Placental epithelial cell (primary cell): ENCODE data around the genes ECPAS and SNX30.

DNA sequence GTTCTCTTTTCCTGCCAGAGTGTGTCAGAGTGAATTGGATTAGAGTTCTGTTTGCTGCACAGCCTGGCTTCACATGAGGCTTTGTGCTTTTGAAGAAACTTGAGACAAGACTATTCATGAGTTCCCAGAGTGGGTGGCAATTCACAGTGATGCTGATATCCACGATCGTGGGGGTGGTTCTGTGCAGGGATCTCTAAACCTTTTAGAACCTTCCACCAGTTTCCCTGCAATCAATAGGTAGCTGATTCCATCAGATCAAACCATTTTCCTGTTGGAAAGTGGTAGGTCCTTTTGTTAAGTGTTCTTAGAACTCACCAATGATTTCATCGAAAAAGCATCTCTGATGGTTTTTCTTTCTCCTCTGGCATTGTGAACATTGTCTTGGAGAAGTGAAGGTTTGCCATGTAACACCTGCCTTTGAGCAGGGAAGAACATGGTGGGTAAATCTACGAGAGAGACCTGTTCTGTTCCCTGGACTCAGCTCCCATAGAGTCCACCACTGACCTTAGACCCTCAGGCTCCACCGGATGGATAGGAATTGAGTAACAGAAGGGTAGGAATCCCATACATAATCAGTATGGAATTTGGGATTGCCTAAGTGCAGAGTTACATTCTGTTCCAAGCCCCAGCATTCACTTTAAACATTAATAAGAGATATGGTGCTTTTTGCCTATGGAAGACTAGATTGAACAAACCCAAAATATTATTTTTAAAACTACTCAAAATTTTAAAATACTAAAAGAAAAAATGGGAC, 92.2 kb downstream of the C9orf152 start:
- CAGE, long polyA plus RNA, result no peak

DNA sequence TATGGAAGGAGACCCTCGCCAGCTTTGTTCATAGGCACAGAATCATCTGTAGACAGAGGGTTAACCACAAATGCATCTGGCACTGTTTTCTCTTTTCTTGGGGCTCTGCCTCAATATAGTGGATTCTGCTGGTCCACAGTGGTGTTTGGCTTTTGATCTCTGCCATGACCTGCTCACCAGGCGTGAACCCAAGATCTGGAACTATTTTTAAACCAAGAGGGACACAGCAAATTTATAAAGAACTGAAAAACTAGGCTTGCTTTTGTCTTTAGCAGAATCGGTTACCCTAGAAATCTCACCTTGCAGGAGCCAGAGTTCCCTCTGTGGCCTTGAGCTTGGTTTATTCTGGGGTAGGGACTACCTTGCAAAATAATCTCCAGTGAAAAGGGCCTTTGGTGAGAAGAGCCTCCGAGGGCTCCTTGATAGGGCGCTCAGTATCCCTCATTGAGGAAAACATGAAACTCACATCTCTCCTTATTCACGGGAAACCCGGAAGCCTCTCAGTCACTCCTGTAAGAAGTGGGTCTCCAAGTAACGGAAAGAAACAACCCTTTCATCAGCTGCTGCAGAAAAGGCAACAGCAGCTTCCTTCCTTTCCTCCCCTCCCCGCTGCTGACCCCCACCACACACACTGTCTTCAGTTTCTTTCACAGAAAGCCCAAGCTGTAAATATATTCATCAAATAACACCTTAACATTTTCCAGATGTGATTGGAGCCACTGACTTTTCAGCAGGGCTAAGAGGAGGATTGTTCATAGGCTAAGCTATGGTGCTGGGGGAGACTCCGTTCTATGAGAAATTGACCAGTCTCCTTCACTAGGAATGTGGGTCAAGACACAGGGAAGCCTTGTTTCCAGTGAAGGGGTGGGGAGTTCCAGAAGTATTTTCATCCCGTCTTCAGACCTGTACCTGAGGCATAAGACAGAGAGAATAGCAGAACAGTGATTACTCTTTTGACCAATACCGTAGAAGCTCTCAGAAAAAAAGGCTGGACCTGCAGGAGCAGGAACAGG, 81.5 kb downstream of the C9orf152 start:
- CAGE, long polyA plus RNA, result no peak

- CAGE, long polyA plus RNA, result no peak
These were observed 71.5 kb downstream of the C9orf152 start for GRCh38 chr9:110136088-110137242.

- CAGE, long polyA plus RNA, result no peak
These were observed 15.0 kb downstream of the C9orf152 start for GRCh38 chr9:110192871-110193371.

DNA sequence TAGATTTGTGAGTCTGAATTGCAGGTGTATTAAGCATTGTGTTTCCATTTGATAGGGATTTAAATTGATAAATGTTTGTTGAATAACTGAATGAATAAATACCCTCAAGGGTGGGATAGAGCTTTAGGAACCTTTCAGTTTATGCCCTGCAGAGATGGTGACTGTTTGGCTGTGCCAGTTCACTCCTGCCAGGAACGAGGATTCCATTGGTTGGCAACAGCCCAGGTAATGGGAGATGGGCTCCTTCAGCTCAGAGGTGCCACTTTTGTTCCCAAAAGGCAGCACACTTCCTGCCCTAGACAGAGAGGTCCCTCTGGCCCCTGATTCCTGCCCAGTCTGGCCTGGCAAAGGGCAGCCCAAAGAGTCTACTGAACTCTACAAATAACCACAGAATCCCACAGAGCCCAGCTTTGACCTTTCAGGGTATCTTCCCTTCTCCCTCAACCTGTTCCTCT, 1.6 kb downstream of the C9orf152 start:
- CAGE, long polyA plus RNA, result no peak

GRCh38 chr9:110445710-110446116, 108.0 kb upstream of the TXNDC8 start:
- CAGE, long polyA plus RNA, result no peak

- CAGE, long polyA plus RNA, result no peak
These were observed 13.0 kb upstream of the MUSK start for GRCh38 chr9:110655531-110656121.

GRCh38 chr9:111451555-111451921, 32.6 kb downstream of the ECPAS start:
- CAGE, long polyA plus RNA, result no peak

DNA sequence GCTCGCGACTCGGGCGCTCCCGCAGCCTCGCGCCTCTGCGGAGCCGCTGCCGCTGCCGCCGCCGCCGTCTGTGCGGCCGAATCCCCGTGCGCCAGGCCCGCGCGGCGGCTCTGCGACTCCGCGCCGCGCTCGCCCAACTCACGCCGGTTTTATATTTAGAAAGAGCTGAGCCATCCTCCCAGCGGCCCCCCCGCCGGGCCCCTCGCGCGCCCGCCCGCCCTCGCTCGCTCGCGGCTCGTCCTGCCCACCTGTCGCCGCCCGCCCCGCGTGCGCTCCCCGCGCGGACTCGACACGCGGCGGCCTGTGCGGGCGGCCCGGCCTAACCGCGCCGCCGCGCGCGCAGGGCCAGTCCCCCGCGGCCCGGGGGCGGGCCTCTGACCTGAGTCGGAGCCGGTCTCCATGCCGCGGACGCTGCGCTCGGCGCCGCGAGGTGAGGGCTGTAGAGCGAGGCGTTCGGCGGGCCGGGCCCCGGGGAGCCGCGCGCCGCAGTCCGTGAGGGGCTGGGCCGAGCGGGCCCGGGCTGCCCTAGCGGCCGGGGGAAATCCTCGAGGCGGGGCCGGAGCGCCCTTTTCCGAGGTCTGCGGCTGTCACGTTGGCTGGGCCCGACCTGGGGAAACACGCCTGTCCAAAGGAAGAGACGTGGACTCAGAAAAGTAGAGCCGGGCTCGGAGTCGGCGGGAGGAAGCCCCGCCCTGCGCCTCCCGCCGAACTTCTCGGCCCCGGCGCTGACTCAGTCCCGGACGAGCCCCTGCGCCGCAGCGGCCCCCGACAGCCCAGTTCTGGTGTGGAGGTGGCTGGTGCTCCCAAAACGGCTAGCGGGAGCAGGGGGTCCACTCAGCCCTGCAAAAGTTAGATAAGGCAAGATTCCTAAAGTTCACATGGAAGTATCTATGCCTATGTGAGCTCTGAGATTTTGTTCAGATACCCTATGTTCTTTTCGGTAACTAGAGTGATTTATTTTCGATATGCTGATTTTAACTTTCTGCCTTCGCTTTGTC, at the start of gene ECPAS:
Gene ECPAS (minus strand): TSS at position 647 of the 998 bp plus-strand sequence.
- CAGE, long polyA plus RNA, result no peak

GRCh38 chr9:111633179-111633979, 2.2 kb downstream of the DNAJC25 start:
- CAGE, long polyA plus RNA, result no peak

DNA sequence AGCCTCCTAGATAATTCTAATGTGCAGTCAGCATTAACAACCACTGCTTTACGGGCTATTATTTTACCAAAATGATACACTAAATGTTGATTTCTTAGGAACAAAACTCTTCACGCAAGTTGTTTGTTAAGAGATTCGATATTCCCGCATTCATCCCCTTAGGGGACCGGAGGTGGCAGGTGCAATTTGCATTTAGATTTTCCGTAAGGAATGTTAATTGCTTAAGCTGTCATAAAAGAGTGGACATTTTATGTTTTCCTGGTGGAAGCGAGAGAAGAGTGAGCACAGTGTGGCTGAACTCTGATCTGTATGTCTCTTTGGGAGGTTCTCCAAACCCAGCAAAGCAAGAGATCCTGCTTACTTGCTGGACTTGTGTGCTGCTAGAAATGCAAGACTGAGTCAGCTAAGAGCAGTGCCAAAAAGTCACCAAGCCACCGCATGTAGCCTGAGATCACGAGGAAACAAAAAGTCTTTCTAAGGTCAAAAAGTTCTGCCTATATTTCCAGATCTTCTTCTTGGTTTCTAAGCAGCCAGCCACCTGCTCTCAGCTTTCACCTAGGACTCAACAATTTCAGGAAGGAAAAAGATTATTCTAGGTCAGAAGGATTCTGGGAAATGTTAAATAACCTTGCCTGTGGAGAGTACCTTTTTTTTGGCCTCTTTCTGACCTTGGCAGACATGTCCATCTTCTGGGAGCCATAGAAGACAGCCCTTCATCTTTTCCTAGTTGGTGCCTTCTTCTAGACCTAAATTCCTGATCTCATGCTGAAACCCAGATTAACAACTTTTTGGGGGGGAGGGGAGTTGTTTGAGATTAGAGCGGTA, 77.8 kb downstream of the UGCG start:
- CAGE, long polyA plus RNA, result no peak

DNA sequence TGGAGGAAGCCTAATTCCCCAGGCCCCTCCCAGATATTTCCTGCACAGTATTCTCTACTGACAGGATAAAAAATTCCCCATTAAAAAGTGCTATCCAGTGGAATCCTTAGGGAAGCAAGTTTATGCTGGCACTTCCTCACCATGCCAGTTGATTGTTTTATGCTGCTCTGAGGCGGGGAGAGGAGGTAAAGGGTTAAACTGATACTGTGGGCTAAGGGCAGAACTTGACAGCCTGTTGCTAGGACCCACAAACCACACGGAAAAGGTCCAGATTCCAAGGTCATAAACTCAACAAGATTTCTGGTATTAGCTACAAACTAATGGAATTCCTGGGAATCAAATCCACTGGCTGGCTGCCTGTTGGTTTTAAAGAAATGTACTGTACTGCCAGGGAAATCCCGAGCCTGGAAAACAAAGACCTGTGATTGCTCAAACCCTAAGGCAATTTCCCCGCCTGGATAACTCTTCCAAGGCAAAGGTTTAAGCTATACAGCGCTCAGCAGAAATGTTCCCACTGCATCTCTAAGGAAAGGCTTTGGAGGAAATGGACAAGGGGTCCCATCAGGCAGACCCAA, 124.6 kb downstream of the SUSD1 start:
- CAGE, long polyA plus RNA, result no peak

- CAGE, long polyA plus RNA, result no peak
These were observed 88.8 kb downstream of the SUSD1 start for GRCh38 chr9:112086243-112086687.

DNA sequence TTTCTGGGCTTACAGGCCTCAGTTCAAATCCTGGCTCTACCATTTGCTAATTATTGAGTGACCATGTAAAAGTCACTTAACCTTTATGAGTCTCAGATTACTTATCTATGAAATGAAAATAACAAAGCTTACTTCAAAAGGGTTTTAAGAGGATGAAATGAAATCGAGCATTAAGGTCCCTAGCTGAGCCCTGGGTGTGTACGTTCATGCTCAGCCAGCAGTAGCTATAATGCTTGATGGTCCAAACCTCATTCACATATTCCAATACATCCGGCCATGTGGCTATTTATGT, 56.1 kb downstream of the SUSD1 start:
- CAGE, long polyA plus RNA, result no peak

DNA sequence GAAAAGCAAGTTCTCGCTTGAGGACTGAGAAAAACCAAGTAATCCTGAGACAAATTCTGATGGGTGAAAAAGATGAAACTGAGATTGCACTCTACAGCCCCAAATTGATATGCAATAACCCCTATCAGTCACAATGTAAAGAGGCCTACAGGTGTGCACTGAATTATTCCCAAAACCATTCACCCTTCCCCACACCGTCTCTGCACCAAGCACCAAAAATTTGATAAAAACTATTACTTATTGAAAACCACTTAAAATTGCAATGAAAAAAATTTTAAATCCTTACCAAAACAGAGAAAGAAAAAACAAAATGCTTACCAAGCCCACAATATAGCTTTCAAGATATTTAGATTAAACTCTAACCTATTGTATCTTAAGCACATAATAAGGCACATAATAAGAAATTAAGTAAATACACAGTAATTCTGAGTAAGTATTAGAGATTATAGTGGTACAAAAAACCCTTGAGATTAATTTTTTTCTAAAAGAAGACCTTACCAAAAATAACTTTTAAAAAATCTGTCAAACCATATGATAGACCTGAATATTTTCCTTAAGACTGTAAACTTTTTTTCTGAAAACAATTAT, 47.4 kb upstream of the SUSD1 start:
- CAGE, long polyA plus RNA, result no peak

GRCh38 chr9:112334316-112335049, 1.1 kb upstream of the PTBP3 start:
- CAGE, long polyA plus RNA, result no peak

GRCh38 chr9:112496211-112496570, 9.6 kb downstream of the KIAA1958 start:
- CAGE, long polyA plus RNA, result no peak

DNA sequence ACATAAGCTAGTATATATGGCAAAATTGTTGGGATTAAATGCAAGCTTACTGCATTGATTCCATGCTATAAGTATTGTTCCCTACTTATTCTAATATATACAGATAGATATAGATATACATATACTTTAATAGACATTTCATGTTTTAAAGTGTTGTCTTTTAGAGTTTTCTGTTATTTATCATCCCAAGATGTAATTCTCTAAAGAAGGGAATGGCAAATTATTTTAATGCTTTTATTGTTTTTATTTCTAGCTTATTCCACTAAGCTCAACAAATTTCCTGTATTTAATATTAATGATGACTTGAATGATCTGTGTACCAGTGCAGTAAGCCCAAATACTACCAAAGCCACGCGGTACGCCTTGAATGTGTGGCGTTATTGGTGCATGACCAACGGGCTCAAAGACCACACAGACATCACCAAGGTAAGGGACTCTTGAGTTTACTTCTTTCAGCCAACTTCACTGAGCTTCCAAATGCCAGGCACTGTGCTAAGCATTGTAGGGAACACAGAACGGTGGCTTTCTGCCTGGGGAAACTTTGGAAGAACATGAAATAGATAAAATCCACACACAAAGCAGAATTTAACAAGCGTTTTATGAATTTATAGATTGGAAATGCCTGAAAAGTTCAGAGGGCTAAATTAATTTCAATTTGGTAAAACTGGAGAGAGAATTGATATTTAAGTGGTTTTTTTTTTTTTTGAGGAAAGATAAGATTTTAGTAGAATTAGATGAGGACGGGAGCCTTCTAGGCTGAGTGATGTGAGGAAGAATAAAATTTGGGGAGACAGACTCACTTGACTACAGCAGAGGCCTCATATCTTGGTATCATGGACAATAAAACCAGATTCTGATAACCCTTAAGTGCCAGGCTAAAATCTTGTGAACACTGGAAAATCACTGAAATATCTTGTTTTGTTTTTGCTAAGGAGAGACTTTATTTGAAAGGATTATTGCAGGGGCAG, 72.2 kb downstream of the INIP start:
- CAGE, long polyA plus RNA, result no peak

- CAGE, long polyA plus RNA, result no peak
These were observed at the start of gene SNX30 for GRCh38 chr9:112749884-112751260. TSS of gene SNX30 (plus strand) at chr9:112750760.

DNA sequence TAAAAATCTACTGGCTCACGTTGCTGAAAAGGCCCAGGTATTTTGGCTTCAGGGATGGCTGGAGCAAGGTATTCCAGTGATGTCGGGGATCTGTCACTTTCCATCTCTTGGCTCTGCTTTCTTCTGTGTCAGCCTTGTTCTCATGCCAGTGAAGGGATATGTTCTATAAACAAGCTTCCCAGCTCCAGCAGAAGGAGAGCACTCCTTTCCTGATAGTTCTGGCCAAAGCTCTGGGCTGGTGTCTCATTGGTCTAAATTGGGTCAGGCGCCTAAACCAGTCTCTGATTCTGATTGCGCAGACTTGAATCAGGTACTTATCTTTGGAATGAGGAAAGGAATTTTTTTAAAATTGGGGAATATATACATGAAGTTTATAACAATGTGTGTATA, 5.1 kb downstream of the SNX30 start:
- CAGE, long polyA plus RNA, result no peak